Ileum (tissue), 1 donor: ENCODE measurements around a stretch of chr3.

- PRO-cap, result bidirectional peak, plus-strand start at chr3:143973081, minus-strand start at chr3:143972979; bidirectional peak, plus-strand start at chr3:143973394, minus-strand start at chr3:143973280
Measured at GRCh38 chr3:143973015-143973513, 1.4 kb downstream of the DIPK2A start.

- PRO-cap, result no peak
Measured at GRCh38 chr3:145958503-145958867, 202.5 kb downstream of the PLOD2 start.

DNA sequence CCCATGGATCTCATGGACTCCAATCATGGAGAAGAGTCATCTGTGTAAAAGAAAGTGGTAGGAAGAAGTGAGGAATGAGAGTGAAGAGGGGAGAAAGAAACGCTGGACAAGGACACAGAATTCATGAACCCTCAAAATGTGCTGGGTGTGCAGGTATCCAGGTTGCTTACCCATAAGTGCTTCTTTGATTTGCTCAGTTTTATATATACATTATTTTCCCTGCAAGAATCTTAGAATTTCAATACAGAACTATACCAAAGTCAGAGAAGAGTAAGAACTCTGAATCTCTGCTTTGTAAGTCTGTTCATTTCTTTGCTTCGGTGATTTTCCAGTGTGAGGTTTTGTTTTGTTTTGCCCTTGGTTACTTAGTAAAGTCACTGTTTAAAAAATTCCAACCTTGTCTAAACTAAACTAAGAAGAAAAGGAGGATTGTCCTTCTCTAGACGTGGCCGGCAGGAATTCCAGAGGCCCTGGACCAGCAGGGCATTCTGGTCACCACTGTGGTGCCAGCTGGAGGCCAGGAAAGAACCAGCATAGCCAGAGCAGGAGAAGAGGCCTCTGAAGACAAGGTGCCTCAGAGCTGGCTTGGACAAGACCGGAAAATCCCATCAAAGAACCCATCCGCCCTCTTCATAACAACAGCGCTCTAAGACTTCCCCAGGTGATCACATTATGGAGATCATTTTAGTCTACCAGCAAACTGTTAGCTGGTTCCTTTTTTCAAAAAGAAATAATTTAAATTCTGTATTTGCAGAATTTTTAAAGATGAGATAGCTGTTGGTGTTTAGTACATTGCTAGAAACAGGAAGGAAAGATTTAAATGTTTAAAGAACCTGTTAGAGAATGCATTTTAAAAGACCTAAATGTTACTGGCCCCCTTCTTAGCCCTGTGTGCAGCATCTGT is 8.2 kb downstream of the PLOD2 start:
- PRO-cap, result no peak

GRCh38 chr3:146160456-146160838 is 537 bp downstream of the PLOD2 start:
- PRO-cap, result bidirectional peak, plus-strand start at chr3:146160628, minus-strand start at chr3:146160320

- PRO-cap, result no peak
Measured at GRCh38 chr3:146235198-146235908, 15.6 kb downstream of the PLSCR4 start.

- PRO-cap, result no peak
Measured at GRCh38 chr3:146241709-146242463, 9.0 kb downstream of the PLSCR4 start.

- PRO-cap, result no peak
Measured at GRCh38 chr3:146470407-146470858, 1.1 kb upstream of the PLSCR2 start.

- PRO-cap, result no peak
Measured at GRCh38 chr3:146542940-146543362, 1.5 kb downstream of the PLSCR1 start.

DNA sequence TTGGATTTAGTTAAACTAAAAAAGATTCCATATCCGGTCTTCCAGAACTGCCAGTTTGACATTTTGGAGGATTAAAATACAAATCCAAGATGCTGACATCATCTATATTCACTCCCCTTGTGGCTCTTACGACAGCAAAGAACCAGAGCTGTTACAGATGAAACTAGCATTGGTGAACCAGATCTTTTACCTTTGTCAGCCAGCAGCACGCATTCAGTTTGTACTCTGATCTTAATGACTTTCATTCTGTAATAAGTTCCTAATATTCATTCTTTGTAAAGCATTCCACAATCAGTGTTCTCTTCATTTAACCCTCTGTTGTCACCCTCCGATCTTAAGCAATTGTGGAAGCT is 218.6 kb downstream of the ZIC4 start:
- PRO-cap, result no peak

GRCh38 chr3:147245105-147245519 is 161.2 kb downstream of the ZIC4 start:
- PRO-cap, result no peak

DNA sequence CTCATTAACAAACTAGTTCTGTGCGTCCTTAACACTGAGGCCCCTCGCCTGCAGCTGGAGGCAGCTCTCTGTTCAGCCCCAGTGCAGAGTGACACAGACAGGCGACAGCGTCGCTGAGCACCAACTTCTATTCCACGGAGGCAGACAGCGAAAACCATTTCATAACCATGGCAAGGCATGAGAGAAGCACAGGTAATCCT is 530.7 kb downstream of the ZIC1 start:
- PRO-cap, result no peak

DNA sequence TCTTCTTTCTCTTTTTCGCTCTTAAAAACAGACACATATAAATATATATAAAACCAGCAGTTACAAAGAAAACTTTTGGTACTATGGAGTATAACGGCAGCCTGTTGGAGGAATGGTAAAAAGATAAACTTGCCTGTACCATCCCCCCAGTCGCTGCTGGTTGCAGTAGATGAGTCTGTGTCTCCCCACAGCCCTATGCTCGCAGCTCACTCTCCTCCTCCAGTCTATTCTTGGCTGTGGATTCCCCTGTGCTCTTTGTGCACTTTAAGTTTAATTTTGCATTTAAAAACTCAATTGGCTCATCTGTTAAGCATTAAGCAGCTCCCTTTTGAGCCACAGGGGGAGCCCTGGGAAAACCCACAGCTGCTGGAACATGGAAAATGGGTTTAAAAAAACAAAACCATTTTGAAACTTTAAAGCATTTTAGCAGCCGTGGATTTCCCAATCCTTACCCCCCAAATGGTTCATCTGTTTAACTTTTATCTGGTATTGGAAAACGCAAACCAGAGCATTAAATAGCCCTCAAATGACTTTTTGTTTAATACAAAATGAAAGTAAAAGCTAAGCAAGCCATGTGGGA is 536.8 kb downstream of the ZIC1 start:
- PRO-cap, result no peak

DNA sequence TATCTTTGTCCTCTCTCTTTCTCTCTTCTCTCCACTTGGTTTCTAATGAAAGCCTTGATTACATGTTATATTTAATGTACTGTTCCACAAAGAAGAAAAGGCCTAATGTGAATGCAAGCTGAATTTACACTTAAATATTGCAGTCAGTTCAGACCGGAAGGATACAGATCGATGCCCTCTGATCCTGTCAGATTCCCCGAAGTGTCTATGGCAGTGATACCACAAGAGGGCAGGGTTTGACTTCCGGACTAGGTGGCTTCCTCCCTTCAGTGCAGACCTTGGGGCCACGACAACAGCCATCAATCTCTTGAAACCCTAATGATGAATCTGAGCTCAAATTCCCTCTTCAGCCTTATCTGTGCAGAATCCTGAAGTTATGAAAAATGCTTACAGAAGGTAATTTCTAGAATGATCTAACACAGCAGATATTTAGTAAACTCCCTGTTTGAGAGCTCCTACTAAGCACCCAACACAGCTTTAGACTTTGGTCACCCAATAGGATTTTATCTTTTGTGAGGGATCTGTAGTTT is 29.6 kb downstream of the AGTR1 start:
- PRO-cap, result no peak

DNA sequence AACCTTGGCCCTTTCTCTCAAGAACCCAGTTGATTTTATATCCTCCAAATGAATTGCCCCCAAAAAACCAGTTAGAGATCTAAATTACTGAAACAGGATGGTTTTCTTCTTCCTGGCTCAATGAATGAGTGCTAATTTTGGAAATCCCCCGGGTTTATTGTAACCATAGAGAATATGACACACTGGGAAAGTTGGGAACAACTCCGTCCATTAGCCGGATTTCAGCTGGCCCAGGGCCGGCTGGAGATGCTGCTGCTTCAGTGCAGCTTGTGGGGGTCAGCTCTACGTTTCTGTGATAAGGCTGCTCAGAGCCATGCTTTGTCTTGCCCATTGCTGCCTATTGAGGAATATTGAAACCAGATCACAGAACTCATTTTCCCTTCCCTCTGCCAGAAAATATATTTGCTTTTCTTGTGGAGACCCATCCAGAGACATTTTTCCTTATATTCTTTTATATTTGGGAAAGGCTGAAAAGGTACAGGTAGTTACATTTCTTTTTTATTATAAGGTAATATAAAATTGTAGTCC is 20.4 kb downstream of the GYG1 start:
- PRO-cap, result no peak

- PRO-cap, result no peak
Measured at GRCh38 chr3:149243373-149243863, 21.8 kb upstream of the CP start.

- PRO-cap, result no peak
Measured at GRCh38 chr3:149300122-149300683, 33.2 kb downstream of the TM4SF18 start.

DNA sequence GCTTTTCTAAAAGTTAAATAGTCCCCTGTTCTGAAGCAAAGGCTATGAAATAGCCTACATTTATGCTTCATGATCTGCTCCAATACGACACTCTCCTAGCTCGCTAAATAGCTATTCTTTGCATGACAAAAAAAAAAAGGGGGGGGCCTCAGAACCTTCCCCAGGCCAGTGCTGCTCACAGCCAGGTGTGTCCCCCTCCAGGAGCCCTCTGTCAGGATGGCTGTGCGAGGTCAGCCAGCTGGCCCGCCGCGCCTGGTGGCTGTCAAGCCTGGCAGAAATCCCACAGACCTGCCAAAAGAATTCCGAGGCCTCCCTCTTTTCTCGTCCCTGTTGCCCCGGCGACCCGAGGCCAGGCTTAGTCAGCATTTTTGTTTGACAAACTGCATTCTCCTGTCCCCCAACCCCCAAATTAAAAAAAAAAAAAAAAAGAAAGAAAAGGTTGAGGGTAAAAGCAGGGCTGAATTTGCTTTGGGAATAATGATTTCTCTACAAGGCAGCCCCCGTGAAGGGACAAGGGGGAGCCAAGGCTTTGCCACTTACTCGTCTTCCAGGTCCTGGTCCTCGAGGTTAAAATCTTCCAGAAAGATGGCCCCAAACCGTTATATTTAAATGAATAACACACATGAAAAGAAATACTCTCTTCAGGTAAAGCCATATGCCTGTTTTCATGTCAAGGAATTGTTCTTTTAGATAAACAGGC is 62.0 kb downstream of the TM4SF4 start:
- PRO-cap, result no peak

- PRO-cap, result no peak
Measured at GRCh38 chr3:149589215-149589871, 68.5 kb downstream of the WWTR1 start.

- PRO-cap, result no peak
Measured at GRCh38 chr3:149590643-149591058, 67.2 kb downstream of the WWTR1 start.

DNA sequence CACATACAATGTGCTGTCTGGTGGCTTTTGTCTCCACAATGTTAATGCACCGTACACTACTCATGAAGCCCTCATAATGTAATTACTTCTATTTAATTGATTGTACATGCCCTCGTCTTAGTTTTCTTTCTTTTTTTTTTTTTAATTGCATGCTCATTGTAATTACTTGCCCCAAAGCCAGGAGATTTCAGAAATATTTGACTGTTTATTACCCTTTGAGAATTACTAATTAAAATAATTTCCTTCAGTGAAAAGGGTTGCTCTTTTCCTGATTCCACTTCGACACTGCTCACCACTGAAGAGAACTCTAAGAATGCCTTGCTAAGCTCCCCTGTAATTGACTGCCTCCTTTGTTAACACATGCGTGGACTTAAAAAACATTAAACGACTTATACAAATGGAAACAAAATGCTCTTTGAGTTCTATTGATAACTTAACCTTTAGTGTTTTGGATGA is 64.5 kb downstream of the WWTR1 start:
- PRO-cap, result no peak